Epithelial cell of proximal tubule (primary cell): ENCODE measurements around a stretch of chr14.

- RAMPAGE, long total RNA: no peak
- RRBS: no CpG with 5 or more reads among the region's 11 CpGs
These were observed 22.7 kb downstream of the PRKCH start for GRCh38 chr14:61343790-61344731.

DNA sequence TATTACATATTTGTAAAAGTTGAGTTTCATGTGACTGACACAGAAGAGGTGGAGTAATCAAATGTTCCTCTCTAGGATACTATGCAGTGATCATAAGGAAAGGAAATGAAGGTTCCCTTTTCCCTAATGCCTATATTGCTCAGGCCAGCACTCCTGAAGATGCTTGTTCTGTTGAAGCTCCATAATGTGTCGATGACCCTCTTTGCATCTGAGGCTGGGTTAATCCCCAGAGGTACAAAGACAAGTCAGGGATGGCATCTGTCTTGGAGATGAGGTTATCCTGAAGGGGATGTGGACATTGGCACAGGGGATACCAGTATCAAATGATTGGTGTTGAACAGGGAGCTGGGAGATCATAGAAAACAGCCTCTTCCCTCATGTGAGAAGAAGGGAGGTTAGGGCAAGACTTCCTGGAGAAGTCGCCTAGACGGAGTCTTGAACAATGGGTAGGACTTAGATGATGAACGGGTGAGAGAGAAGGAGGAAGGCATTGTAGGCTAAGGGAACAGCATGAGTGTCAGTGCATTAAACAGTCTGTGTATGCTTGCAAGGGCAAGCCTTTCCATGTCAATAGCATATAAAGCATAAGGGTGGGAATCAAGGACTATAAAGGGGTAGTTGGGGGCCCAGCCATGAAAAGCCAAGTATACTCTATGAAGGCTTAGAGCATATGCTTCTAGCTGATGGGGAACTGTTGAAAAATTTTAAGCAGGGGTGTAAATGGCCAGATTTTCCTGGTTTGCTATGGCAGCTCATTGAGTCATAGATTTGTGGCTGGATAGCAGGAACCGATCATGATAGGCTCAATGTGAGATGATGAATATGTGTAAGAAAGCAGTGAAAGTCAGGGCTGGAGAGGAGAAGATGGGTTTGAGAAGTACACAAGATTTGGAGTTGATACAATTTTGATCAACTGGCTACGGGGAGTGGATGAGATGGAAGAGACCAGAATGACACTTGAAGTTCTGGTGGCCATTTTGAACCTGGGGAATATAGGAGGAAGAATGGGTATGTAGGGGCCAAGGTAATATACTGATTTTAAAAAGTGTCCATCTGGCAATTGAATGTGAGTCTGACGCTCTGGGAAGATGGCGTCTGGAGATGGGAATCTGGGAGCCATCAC, 41.5 kb downstream of the PRKCH start:
- RAMPAGE, long total RNA: no peak
- RRBS: no CpG with 5 or more reads among the region's 8 CpGs

DNA sequence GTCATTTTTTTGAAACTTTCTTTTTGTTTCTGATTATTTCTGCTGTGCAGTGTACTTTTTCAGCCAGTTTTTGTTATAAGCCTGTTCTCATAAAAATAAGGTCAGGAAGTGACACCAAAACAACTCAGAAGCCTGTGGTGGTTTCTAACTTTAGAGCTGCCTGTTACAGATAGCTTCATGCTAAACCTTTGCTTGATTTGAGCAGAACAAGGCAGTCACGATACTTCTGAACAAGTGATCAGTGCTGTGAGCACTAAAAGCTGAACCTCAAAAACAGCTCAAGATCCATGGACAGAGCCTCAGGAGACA, 82.0 kb downstream of the PRKCH start:
- RAMPAGE, long total RNA: no peak
- RRBS: no CpG with 5 or more reads among the region's 1 CpG

DNA sequence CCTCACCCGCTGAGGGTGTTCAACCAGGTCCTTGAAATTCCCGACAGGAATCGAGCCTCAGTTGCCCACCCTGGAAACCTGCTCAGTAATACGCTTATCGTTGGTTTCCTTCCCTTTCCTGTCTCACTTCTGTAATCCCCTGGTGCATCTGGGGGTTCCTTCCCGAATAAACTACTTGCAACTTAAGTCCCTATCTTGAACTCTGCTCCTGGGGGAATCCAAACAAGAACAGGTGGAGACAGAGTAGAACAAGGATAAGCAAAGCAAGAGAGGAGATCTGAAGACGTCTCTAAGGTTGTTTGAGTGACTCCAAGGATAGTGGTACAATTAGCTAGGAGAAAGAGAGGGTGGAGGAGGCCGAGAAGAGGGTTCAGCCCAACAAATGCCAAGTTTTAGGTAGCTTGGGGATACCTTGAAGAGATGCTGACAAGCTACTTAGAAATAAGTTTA, 113.7 kb downstream of the PRKCH start:
- RAMPAGE, long total RNA: no peak
- RRBS: no CpG with 5 or more reads among the region's 8 CpGs

DNA sequence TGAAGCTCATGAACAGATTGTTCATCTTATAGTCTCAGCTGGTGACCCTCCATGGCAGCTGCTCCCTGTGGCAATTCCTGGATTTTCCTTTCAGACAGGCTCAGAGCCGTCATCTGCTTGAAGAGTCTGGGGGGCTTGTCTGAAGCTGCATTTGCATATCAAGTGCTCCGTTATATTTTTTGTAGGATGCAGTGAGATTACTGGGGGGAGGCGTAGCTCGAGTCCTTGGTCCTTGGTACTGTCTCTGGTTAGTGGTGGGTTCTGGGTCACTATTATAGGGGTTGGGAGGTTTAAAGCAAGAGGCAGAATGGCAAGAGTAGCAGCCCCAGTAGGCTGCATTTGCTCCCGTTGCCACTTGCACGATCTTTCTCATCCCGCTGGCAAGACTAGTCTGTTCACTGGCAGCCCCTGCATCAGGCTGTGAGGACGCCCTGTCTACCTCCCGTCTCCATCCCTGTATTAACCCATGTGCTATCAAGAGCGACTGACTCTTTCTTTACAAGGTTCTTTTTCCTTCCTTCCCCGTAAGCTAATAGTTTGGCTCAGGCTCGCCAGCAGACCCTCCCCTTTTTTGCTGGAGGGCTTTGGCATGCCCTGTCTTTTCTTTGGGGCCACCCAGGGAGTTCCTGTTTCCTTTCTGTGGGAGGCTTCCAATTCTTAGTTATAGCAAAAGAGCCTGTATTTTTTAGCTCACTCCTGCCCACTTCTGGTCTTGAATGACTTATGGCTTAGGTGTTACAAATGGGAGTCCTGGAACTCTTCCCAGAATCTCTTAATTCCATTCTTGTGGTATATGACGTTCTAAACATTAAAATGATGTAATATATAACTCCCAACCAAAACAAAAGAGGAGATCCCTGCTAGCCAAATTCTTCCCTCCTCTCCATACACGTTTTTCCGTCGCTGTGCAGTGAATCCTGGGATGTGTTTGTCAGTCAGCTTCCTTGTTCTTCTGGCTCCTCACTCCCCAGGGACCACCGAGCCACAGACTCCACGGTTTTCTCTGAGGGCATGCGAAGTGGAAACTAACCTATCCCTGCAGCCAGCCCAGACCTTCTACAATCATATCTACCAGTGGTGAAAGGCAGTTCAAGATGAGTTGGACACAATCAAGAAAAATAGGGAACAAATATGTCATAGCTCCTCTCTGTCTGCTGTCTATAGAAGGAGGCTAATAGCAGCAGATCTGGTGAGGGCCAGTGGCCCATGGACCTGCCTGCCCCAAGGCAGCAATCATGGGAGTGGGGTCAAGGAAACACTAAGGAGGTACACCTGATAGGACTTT, 149.0 kb downstream of the PRKCH start:
- RAMPAGE, long total RNA: no peak
- RRBS: no CpG with 5 or more reads among the region's 19 CpGs

- RAMPAGE, long total RNA: no peak
- RRBS: no CpG with 5 or more reads among the region's 5 CpGs
These were observed 151.7 kb downstream of the PRKCH start for GRCh38 chr14:61472804-61473674.

DNA sequence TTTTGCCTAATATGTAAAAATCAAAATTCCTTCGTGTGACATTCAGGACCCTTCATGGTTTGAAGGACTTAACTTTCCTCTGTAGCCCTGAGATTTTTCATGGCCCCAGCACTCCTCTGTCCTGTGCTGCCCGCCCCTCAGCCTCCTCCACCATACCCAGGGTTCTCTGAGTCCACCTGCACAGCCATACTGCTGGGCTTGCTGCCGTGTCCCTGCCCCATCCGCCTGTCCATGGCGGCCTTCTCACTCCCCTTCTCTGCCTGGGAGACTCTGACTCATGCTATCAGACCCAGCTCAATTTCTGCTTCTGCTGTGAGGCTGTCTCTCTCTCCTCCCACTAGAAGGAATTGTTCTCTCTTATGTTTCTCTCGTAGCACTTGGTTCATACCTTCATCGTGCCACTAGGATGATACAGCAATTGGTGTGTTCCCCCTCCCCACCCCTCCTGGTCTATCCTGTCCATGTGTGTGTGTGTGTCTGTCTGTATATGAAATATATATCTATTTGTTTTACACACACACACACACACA, 167.6 kb upstream of the HIF1A start:
- RAMPAGE, long total RNA: no peak
- RRBS: no CpG with 5 or more reads among the region's 7 CpGs

DNA sequence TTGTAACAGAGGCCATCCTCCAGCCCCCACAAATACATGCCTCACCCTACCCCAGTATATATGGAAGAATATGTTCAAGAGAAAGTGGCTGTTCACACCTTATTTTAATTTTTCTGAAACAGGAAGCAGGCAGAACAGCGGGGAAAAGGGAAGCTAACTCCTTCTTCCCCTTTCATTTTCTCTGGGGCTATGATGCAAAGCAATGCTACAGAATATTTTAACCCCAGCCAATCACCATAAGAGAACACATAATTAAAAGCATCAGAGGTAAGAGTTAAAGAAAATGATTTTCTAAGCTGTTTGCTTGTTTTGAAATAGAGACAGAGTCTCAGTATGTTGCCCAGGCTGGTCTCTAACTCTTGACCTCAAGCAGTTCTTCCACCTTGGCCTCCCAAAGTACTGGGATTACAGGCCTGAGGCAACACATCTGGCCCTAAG, 31.6 kb upstream of the HIF1A start:
- RAMPAGE, long total RNA: no peak
- RRBS: no CpG with 5 or more reads among the region's 1 CpG

GRCh38 chr14:61694707-61695375, 472 bp upstream of the HIF1A start:
- RAMPAGE, long total RNA: no peak
- RRBS: no CpG with 5 or more reads among the region's 34 CpGs

GRCh38 chr14:63295116-63295945, 23.4 kb downstream of the GPHB5 start:
- RAMPAGE, long total RNA: no peak
- RRBS: no CpG with 5 or more reads among the region's 11 CpGs

DNA sequence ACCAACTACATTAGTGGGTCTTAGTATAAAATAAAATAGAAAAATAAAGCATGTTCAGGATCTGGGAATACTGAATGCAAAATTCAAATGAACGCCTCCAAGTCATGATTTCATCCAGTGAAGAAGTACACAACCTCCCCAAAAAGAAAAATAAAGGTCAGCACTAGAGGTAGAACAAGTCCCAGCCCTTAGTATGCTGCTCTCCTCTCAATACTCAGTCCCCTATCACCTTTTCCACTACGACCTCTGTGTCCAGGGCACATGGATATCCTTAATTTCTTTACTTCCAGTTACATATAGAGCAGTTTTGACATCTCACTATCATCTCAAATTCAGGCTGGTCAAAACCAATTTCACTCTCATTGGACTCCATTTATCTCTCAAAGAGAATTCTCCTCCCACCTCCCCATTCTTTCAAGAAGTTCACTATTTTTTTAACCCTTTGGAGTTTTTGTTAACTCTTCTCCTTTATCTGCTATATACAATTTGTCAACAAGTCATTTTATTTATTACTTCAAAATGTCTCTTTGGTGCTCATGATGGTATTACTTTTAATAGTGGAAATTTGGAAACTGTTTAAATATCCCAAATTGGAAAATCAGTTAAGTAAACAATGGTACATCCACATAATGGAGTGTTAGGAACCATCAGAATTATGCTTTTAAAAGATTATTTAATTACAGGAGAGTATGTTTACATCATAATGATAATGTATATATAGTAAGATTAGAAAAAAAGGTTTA, 108.7 kb downstream of the PPP2R5E start:
- RAMPAGE, long total RNA: no peak
- RRBS: no CpG with 5 or more reads among the region's 2 CpGs

DNA sequence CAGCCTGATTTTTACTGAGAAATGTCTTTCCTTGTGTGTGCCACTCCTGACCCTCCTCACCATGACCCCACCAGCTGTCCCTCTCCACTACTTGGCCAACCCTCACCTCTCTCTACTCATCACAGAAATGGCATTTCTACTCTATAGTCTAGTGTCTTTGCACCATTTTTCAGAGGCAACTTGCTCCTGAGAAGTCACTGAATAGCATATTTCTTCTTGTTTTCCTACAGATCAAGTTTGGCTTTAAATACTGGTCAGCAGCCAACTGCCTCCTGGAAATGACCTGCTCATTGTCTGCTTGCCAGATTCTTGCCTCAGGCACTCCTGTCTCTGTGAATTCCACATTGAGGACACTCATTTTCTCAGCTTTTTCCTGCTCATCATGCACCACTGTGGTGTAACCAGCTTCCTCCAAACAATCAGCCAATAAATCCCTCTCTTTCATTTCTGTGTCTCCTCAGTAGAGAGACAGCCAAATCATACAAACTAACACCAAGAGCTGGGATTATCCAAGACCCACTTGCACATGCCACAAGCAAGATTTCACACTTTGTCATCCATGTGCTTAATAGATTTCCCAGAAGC, 105.2 kb downstream of the PPP2R5E start:
- RAMPAGE, long total RNA: no peak

DNA sequence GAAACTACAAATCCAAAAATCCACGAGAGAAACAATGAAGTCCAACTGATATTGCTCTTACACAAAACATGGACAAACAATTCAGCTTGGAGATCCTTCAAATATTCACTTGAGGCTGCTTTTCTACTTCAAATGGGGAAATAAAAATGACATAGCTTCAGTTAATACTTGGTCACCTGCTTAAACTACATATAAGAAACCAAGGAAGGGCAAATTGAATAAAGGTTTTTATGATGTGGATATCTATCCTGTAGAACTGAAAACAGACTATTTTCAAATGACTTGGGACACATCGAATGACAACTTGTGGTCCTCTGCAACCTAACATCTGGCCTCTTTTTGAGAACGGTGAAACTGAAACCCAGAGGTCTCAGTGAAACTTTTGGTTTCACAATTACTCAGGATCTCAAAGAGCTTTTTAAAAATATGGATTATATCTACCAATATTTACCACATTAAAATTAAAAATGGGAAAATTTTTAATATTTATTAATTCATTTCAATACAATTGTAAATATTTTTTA, 65.2 kb downstream of the PPP2R5E start:
- RAMPAGE, long total RNA: no peak
- RRBS: no CpG with 5 or more reads among the region's 3 CpGs

DNA sequence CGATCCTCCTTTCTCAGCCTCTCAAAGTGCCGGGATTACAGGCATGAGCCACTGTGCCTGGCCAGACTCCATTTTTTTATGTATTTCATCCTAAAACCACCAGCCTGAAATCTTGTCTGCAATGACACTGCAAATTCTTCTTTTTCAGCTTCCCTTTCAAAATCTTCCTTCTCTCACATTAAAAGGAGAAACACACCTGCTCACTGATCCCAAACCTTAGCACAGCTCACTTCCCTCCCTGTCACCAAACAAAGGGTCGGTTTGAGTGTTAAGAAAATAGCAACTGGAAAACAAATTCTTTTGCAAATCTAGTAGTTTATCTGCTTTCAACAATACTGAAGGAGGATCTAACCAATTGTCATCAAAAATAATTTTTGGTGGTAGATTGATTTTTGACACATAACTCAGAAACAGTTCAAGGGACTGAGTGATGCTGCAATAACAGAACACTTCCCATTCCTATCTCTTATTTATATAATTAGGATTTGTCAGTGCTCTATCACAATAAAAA, 62.4 kb downstream of the PPP2R5E start:
- RAMPAGE, long total RNA: no peak
- RRBS: no CpG with 5 or more reads among the region's 3 CpGs

GRCh38 chr14:63531230-63531702, 11.9 kb downstream of the PPP2R5E start:
- RAMPAGE, long total RNA: no peak
- RRBS: no CpG with 5 or more reads among the region's 10 CpGs

- RAMPAGE, long total RNA: no peak
- RRBS: no CpG with 5 or more reads among the region's 5 CpGs
These were observed 1.4 kb downstream of the SGPP1 start for GRCh38 chr14:63726494-63726905.

GRCh38 chr14:63875071-63875790, 22.4 kb downstream of the SYNE2 start:
- RAMPAGE, long total RNA: no peak
- RRBS: no CpG with 5 or more reads among the region's 4 CpGs

GRCh38 chr14:64024010-64024480, 171.2 kb downstream of the SYNE2 start:
- RAMPAGE, long total RNA: no peak
- RRBS: no CpG with 5 or more reads among the region's 6 CpGs

- RAMPAGE, long total RNA: no peak
- RRBS: no CpG with 5 or more reads among the region's 24 CpGs
These were observed 58.9 kb downstream of the ESR2 start for GRCh38 chr14:64234977-64235957.

DNA sequence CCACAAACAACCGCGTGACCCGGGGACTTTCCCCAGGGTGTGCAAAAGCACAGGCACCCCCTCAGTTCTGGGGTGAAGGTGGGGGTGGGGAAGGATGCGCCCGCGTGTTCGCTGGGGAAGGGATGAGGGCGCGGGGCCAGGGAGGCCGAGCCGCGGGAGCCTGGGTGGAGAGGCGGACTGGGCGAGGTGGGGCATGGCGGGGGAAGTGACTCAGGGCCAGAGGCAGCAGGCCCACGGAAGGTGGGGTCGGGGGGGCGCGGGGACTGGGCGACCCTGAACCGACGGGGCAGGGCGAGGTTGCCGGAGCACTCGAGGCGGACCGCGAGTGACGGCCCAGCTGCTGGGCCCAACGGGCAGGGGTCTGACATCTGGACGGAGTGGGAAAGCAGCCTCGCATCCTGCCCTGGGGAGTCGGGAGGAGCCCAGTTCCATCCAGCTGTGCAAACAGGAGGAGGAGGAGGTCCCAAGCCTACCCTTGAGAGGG, 418 bp upstream of the ZBTB25 start:
- RAMPAGE, long total RNA: no peak
- RRBS: 0% methylated on average over 3 of the region's 33 CpGs